ENCODE data around the gene CRYAA.

DNA sequence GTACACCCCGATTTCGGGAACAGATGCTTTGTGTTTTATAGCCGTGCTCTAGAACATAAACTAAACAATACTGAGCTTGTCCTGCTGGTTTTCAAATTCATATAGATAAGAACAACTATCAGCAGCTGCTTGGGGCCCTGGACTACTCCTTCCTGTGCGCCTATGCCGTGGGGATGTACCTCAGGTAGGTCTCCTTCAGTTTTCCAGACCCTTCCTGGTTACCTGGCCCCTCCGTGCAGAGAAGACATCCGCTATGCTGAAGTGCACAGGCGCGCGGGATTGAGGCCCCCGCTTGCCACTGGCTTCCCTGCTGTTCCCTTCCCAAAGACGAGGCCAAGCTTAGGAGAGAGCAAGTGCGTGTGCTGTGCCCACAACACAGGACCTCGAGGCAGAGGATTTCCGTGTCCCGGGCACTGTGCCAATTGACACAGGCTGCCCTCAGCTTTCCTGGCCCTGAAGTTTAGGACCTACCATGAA is 21.8 kb downstream of the SLC37A1 start:
- RRBS, 2 experiments, result no CpG with 5 or more reads among the region's 16 CpGs

DNA sequence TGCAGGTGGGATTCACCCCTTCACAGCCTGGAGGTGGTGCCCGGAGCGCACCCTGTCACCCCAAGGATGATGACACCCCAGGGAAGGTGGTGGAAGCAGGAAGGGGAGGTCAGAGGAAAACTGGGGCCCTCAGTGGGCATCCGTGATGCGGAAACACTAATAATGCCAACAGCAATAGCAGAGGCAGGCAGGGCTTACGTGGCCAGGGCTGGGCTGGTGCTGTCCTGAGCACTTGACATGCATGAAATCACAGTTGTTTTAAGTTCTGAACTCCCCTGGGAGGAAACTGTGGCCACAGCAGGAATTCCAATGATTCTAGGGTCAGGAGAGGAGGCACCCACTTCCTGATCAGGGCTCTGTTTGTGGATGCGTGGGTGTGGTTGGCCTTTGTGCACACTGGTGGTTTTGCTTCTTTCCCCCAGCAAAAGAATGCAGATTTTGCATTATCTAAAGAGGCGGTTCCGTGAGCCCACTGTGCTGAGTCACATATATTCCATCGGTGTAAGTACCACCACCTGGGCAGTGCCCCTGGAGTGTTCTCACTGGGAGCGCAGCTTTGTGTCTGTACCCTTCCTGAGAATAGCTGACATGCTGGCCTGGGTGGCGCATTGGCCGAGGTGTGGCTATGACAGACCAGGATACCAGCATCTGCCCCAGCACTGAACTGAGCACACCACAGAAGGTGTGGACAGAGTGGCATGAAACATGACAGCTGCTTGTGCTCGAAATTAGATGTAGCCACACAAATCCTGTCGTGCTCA is 70.9 kb downstream of the PDE9A start:
- RRBS, 2 experiments, result no CpG with 5 or more reads among the region's 14 CpGs

- RRBS, 2 experiments, result 83 to 92% methylated on average over 1 to 2 of the region's 16 CpGs
Measured at GRCh38 chr21:42761406-42761978, 108.1 kb downstream of the PDE9A start.

DNA sequence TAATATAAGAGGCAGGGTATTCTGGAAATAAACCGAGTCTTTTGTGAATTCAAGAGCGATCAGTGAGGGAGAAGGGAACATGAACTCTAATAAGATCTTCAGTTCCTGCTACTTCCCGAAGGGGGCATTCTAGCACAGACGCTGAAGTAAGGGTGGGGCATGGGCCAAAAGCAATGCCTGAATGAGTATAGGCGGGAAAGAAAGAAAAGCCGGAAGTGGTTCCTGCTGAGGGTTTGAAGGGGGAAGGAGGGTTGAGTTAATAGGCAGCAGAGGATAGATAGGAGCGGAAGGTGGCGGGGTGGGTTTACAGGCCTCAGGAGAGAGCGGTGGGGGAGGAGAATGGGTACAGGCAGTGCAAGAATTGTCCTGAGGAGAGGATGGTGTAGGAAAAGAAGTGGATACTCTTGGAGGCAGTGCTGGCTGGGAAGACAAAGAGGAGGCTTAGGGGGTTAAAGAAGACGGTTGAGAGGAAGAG is 1.5 kb downstream of the ERVH48-1 start:
- RRBS, 2 experiments, result no CpG with 5 or more reads among the region's 10 CpGs

- RRBS, 2 experiments, result no CpG with 5 or more reads among the region's 9 CpGs
Measured at GRCh38 chr21:42940037-42940462, 14.6 kb upstream of the ERVH48-1 start.

DNA sequence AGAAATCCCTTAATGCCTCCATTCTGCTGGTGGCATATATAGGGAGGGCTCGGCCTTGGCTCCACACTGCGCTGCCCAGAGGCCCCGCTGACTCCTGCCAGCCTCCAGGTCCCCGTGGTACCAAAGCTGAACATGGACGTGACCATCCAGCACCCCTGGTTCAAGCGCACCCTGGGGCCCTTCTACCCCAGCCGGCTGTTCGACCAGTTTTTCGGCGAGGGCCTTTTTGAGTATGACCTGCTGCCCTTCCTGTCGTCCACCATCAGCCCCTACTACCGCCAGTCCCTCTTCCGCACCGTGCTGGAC is at the start of gene CRYAA:
TSS of gene CRYAA (plus strand) at position 41 of the 306 bp plus-strand sequence.
- RRBS, 2 experiments, result 96% methylated on average over 7 of the region's 14 CpGs; no CpG with 5 or more reads in 1 of the 2 experiments

GRCh38 chr21:43333034-43333328 is 94.0 kb downstream of the SIK1 start:
- RRBS, 2 experiments, result no CpG with 5 or more reads among the region's 10 CpGs

GRCh38 chr21:43382836-43383226 is 44.1 kb downstream of the SIK1 start:
- RRBS, 2 experiments, result no CpG with 5 or more reads among the region's 9 CpGs

GRCh38 chr21:43572988-43573225 is 7.9 kb downstream of the H2BC12L start:
- RRBS, 2 experiments, result no CpG with 5 or more reads among the region's 5 CpGs

GRCh38 chr21:43603022-43603776 is 38.2 kb downstream of the H2BC12L start:
- RRBS, 2 experiments, result no CpG with 5 or more reads among the region's 10 CpGs

DNA sequence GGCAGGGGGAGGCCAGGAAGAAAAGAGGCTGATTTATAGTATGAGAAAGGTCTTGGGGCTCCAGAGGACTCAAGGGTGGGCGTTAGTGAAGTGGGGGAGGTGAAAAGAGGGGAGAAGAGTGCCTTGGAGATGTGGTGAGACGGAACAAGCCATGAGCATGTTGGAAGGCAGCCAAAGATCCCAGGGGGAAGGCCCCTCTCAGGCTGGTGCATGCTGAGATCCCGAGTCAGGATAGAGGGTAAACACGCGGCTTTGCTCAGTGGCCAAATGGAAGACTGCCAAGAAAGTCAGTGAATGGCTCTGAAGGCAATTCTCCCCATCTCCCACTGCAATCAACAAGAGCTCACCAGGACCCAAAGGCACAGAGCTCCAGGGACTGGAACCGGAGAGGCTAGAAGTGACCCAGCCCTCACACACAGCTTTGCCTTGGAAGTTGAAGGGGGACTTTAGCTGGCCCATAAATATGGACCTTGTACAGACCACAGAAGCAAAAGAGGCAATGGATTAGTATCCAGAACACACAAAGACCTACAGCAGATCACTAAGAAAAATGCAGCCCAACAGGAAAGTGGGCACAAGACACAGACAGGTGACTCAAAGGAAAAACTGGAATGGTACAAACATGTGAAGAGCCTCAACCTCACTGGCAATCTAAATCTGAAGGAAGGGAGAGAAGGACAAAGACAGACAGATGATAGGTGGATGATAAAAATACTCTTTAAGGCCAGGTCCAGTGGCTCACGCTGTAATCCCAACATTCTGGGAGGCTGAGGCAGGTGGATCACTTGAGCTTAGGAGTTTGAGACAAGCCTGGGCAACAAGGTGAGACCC is 44.8 kb downstream of the H2BC12L start:
- RRBS, 2 experiments, result no CpG with 5 or more reads among the region's 7 CpGs

- RRBS, 2 experiments, result no CpG with 5 or more reads among the region's 6 CpGs
Measured at GRCh38 chr21:43644571-43645064, 14.7 kb downstream of the HSF2BP start.

DNA sequence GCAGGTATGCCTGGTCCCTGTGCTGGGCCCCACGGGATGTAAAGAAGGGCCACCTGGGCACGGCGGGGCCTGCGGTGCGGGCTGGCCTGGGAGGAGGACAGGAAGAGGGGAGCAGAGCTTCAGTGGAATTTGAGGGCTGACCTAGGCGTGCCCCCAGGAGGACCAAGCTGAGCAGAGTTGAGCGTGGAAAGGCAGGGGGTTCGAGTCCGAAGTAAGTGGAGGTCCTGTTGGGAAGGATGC is 1.3 kb downstream of the PDXK start:
- RRBS, 2 experiments, result no CpG with 5 or more reads among the region's 9 CpGs

GRCh38 chr21:43775521-43776002 is 546 bp downstream of the CSTB start:
- RRBS, 2 experiments, result 2% methylated on average over 6 of the region's 21 CpGs

DNA sequence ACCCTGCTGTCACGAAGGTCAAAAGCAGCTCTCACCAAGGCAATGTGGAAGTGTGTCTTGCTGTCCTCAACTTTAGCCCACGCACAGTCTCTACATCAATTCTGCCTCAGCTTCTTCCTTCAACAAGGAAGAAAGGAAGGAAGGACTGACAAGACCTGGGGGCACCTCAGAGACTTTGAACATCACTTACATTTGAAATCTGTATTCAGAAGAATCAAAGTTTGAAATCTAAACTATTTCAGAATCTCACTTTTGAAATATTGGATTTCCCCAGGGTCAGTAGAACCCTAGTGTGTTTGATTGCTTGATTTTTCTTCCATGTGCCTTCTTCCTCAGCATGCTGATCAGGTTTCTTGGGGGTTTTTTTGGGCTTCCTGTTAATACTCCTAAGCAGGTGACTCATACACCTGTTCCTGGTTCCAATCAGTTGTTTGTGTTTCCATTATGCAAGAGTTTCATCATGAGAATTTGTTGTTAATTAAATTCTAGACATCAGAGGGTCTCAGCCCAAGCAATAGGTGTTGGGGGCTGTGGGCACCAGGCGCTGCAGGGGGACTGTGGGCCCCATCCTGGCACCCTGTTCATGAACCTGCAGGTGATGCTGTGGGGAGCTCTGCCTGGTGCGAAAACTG is 6.6 kb upstream of the CSTB start:
- RRBS, 2 experiments, result no CpG with 5 or more reads among the region's 4 CpGs

- RRBS, 2 experiments, result no CpG with 5 or more reads among the region's 28 CpGs
Measured at GRCh38 chr21:43810061-43810695, 20.8 kb downstream of the RRP1 start.

GRCh38 chr21:43893408-43894414 is 28.7 kb downstream of the AGPAT3 start:
- RRBS, 2 experiments, result no CpG with 5 or more reads among the region's 22 CpGs

DNA sequence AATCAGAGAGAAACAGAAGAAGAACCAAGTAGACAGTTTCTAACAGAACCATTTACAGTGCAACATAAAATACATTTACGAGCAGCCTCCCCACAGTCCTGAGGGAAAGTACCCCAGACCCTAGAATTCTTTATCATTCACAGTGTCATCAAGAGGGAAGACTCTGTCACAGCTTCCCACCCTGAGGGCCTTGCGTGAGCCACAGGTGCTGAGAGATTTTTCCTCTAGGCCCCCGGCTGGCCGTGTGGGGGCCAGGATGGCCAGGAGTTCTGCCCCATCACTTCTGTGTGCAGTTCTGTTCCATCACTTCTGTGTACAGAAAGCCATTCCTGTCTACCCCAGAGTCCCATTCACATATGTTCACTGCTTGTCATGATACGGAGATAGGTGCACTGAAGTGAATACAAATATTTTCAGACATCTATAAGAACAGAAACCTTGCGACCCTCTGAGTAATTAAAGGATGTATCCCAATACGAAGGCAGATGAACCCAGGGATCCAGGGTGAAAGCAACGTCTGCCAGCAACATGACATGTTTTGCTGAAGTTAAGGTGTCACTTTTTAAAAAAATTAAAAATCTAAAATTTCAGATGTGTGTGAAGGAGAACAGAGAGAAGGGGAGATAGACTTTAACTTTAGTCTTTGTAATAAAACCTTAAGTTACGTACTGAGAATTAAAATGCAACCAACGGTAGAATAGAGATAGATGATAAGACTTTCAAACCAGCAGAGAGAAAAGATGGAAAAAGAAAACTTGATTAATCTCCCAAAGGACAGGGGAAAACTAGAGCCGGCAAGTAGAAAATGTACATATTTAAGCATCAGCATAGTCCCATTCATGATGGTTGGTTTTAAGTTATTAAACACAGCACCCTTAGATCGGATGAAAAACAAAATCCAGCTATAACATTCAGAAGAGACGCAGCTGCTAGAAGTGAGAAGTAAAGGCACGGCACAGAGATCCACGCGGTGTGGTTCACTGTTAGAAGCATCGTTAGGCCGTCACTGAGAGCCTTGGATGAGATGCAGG is 24.4 kb downstream of the TRAPPC10 start:
- RRBS, 2 experiments, result no CpG with 5 or more reads among the region's 18 CpGs

DNA sequence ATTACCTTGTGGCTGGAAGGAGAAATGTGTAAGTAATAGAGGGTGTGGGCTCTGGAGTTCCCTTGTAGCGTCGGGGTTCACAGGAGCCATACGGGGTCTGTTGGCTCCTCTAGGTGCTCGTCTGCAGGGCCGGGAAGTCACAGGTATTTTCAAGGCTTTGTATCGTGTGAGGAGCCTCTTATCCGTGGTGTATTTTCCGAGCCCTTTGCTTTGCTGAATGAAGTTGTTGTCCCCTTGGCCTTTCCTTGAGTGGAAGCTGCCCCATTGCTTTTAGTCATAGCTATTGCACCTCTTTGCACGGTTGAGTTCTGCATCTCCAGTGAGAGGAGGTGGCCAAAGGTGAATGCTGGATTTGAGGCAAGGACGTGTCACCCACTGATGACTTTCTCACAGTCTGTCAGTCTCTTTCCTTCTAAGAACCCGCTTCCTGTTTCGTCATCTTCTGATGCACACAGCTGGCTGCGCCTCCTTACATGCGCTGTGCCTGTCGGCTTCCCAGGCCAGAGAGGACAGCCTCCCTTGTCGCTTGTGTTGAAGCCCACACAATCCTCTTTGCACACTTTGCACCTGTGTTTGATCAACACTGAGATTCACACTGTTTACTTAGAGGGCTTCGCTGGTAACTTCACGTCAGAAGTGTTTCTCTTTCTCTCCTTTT is 41.9 kb upstream of the PWP2 start:
- RRBS, 2 experiments, result no CpG with 5 or more reads among the region's 18 CpGs

DNA sequence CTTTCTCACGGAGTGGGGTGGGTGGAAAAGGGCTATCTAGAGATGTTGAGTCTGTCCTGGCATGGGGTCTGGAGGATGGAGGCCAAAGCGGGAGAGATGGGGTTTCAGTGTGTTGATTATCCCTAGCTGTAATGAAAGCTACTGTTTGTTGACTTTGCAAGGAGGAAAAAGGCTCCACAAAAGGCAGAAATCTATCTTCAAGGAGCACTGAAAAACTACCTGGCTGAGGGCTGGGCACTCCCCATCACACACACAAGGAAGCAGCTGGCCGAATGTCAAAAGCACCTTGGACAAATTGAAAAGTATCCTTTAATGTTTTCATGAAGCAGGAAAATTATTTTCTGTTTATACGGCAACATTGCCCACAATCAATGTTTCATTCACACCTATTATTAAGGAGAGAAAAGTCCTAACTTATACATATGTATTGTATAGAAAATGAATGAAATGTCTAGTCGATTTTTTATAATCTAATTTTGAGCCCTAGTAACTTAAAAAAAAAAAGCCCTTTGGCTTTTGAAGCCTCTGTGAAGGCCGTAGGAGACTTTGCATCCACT is 27.7 kb upstream of the PWP2 start:
- RRBS, 2 experiments, result no CpG with 5 or more reads among the region's 6 CpGs